Right lobe of liver (tissue), 4 donors: Measurements from ENCODE around the genes SRP68 and PRPSAP1.

DNA sequence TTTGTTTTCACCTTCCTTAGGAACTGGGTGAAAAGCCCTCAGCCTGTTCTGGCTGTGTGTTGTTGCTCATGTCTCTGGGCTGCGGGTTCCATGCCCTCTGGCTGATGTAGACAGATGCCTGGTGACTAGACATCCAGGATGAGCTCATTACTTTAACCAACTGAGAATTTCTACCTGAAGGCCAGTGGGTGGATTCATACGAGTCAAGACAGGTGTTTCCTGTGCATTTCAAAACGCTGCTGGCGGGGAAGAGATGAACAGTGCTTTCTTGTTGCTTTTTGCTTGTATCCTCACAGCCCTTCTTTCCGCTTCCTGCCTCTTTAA lies 22.3 kb downstream of the SAP30BP start:
- PRO-cap, 4 experiments, result no peak in any of the 4 experiments
- RAMPAGE, long total RNA, 2 experiments, result no peak in any of the 2 experiments

- PRO-cap, 4 experiments, result no peak in any of the 4 experiments
- RAMPAGE, long total RNA, 2 experiments, result no peak in any of the 2 experiments
These were observed 24.8 kb downstream of the SAP30BP start for GRCh38 chr17:75691780-75692410.

DNA sequence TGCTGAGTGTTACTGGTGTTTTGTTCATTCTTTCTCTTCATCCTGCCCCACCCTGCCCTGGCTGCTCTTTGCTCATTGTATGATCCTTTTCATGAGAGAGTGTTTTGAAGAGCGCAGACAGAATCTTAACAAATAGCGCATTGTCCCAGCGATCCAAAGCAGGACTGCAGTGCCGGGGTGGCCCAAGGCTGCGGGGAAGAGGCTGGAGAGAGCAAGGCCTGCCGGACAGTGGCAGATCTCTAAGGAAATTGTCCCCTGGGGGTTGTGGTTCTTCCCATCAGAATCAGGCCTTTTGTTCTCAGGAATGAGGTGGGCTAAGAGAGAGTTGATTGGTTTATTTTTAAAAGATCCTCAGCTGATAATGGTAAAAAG lies 23.3 kb upstream of the ITGB4 start:
- PRO-cap, 4 experiments, result no peak in any of the 4 experiments
- RAMPAGE, long total RNA, 2 experiments, result no peak in any of the 2 experiments

- PRO-cap, 4 experiments, result no peak in any of the 4 experiments
- RAMPAGE, long total RNA, 2 experiments, result no peak in any of the 2 experiments
These were observed 871 bp downstream of the ITGB4 start for GRCh38 chr17:75722023-75722636.

DNA sequence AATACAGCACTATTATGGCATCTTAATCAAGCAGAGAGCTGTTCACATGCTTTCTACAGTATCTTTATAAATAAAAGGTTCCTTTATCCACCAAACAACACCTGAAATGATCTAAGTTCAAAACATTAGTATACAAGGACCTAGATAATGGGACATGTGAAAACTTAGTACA lies 2.4 kb downstream of the H3-3B start:
- PRO-cap, 4 experiments, result no peak in any of the 4 experiments
- RAMPAGE, long total RNA, 2 experiments, result no peak in any of the 2 experiments

- PRO-cap, 4 experiments, result no peak in any of the 4 experiments
- RAMPAGE, long total RNA, 2 experiments, result no peak in any of the 2 experiments
These were observed 24.3 kb downstream of the UNK start for GRCh38 chr17:75808713-75809419.

GRCh38 chr17:75820148-75820620 lies 24.0 kb downstream of the UNC13D start:
- PRO-cap, 4 experiments, result no peak in any of the 4 experiments
- RAMPAGE, long total RNA, 2 experiments, result no peak in any of the 2 experiments

GRCh38 chr17:75836546-75836920 lies 7.7 kb downstream of the UNC13D start:
- PRO-cap, 4 experiments, result no peak in any of the 4 experiments
- RAMPAGE, long total RNA, 2 experiments, result no peak in any of the 2 experiments

DNA sequence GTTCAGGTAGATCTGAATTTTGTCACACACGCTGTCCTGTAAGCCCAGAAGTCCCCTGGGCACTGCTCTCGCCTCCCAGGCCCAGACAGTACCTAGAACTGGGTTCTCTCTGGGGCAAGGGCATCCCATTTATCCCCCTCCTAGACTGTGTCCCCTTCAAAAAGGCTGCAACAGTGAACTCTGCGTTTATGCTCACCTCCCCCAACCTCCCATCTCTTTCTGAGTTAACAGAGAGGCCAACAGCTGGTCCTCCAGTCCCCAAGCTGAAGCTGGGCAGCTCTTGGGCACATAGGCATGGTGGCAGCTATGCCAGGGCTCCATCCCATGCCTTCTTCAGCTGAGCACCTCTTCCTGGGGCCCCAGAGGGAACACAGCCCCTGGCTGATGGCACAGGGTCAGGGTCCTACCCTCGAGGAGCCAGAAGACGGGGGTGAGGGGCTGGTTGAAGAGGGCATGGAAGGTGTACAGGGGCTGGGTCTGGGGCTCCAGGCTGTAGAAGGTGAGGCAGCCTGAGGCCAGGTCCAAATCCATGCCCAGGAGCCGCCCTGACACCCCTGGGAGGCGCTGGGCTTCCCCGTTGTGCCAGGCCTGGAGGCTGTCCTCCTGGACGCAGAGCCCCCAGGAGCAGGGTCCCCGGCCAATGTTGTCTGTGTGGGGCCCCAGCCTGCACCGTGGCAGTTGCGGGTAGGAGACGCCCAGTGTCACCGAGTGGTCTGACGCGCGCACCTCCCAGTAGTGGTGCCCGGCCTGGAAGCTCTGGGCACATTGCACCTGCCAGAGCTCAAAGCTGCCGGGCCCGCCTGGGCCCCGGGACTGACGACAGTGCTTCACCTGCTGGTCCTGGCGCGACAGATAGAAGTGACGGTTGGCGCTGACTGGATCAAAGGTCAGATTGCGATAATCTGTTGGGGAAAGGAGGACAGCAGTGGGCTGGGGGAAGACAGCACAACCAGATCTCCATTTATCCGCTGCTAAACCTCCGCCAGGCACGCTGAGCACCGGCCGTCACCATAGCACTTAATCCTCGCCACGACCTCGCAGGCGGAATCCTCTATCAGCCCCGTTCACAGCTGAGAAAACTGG lies 6.0 kb downstream of the TRIM65 start:
- PRO-cap, 4 experiments, result no peak in any of the 4 experiments
- RAMPAGE, long total RNA, 2 experiments, result no peak in any of the 2 experiments

DNA sequence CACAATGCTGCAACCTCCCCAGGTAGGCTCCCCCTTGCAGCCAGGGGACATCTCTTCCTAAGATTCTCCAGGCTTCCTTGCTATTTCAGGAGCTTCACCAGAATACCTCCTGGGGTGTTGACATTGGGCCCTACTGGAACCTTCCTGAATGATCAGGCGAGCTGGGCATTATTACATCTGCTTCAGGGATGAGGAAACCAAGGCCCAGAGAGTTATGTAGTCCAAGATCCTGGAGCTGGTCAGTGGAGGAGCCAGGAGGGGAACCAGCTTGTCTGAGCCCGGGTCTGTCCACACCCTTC lies 9.8 kb downstream of the EVPL start:
- PRO-cap, 4 experiments, result no peak in any of the 4 experiments
- RAMPAGE, long total RNA, 2 experiments, result no peak in any of the 2 experiments

DNA sequence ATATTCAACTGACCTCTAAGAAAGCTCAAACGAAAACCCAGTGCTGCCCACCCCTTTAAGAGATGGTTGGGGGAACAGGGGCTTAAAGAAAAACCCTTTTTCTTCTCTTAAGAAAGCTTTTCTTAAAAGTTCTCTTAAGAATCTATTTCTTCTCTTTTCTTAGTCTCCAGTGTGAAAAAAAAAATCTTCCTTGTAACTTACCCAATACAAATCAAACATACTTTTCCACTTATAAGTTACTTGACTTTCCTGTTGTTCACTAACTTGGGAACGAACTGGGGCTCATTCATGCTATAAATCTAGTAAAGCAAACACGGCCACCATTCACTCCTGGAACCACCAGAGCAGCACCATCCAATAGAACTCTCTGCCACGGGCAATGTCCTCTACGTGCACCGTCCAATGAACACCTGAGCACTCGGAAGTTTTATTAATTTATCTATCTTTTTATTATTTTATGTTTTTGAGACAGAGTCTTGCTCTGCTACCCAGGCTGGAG lies 20.8 kb downstream of the SRP68 start:
- PRO-cap, 4 experiments, result no peak in any of the 4 experiments
- RAMPAGE, long total RNA, 2 experiments, result no peak in any of the 2 experiments

DNA sequence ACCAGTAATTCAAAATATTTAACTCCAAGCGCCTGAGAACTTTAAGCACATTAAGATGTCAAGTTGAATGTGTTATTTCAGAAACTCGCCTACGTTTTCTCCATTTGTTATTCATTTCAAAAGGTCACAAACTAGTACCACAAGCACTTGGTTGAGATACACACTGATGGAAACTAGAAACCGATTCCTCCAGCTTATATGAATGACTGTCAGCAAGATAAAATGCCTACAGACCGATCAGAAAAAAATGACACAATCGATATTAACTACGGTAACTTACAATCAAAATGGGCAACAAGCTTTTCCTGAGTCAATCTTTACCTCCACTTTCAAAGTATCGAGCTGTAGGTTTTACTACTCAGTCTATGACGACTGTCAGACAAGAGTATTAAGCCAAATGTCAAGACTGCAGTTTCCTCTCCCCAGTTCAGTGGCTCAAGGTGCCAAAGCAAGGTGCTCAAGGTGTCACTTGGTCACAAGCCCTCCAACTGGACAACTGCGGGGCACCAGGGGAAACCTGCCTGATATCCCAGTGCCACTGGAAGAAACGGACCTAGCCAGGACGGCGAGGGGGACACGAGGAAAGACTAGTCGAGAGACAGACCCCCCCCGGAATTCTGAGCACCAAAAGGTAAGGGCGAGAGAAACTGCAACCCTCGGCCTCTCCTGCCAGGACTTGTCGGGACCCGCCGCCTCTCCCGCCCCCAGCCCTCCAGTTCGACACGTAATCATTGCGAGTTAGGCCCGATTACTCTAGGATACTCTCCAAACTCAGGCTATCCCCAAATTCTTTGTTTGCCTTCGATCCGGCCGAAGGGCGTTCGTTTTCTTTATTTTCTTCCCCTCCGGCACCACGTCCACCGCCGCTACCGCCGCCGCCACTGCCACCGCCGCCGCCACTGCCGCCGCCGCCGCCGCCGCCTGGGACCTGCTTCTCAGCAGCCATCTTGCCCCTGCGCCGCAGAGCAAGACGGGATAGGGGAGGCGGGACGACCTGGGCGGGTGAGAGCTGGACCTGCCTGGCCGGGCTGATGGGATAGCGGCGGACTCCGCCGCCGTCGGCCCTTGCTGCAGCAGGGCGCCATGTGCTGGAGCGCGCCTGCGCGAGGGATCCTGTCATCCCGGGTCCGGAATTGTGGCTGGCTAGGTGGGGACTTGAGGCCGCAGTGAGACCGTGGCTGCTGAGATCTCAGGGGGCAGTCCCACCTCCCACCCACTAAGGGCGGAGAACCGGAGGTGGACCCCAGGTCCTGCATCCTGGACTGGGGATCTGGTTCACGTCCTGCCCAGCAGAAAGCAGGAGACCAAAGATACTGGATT lies at the start of gene SRP68:
TSS of gene SRP68 (minus strand) at position 972 of the 1,320 bp plus-strand sequence.
- PRO-cap, 4 experiments, result peak in 4 of 4 experiments; most common plus-strand start position 1,119 of the sequence (in 3); most common minus-strand start position 937 of the sequence (in 3)
- RAMPAGE, long total RNA, 2 experiments, result start-site peak on the minus strand in 1 of 2 experiments, centred at positions 824 to 966 of the sequence, 9 to 12 reads per replicate

- PRO-cap, 4 experiments, result no peak in any of the 4 experiments
- RAMPAGE, long total RNA, 2 experiments, result no peak in any of the 2 experiments
These were observed 476 bp downstream of the ZACN start for GRCh38 chr17:76079357-76079959.

DNA sequence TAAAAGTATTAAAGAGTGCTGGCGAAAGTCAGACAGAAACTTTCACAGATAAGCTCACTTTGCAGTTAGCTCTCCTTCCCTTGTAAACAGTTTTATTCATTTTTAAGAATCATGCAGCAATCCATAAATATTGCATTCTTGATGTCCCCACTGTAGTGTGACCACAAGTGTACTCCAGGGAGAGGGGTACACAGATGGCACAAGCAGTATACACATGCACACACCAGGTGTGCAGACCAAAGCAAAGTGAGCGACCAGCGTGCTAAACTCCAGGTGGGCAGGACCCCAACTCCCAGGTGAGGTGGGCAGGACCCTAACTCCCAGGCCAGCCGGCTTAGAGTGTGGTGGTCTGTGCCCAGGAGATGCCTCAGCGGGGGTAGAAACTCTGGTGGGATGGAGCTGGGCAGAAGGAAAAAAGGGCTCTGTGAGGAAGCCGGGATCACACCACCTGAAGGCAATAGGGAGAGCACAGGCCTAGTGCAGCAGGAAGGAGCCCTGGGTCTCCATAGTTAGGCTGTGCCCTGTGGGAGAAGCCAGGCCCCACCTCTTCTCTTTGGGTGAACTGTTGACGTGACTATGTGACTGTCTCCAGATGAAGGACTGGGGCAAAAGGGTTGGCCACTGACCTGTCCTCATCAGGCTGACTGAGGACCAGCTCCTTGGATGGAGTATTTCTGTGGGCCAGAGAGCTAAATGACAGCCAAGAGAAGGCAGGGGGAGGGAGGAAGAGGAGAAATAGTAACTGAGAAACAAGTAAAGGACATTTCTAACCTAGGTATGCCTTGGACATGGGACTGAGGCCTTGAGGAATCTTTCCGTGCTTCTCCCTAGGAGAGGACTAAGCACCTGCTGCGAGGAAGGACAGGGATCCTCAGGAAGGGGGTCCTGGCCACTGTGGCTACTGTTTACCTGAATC lies 1.6 kb upstream of the FOXJ1 start:
- PRO-cap, 4 experiments, result no peak in any of the 4 experiments
- RAMPAGE, long total RNA, 2 experiments, result no peak in any of the 2 experiments

- PRO-cap, 4 experiments, result no peak in any of the 4 experiments
- RAMPAGE, long total RNA, 2 experiments, result no peak in any of the 2 experiments
These were observed 40.9 kb downstream of the RNF157 start for GRCh38 chr17:76199343-76199867.

DNA sequence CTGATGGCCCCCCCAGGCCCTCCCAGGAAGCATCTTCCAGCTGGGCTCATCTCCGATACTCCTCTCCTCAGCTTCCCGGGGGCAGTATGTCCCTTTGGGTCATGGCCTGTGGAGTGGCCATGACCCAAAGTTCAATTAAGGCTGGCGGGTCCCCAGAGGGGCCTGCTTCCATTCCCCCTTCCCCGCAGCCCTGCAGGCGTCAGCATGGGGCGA lies 6.4 kb downstream of the UBALD2 start:
- PRO-cap, 4 experiments, result no peak in any of the 4 experiments
- RAMPAGE, long total RNA, 2 experiments, result no peak in any of the 2 experiments

GRCh38 chr17:76276704-76277380 lies 11.7 kb downstream of the UBALD2 start:
- PRO-cap, 4 experiments, result no peak in any of the 4 experiments
- RAMPAGE, long total RNA, 2 experiments, result no peak in any of the 2 experiments

DNA sequence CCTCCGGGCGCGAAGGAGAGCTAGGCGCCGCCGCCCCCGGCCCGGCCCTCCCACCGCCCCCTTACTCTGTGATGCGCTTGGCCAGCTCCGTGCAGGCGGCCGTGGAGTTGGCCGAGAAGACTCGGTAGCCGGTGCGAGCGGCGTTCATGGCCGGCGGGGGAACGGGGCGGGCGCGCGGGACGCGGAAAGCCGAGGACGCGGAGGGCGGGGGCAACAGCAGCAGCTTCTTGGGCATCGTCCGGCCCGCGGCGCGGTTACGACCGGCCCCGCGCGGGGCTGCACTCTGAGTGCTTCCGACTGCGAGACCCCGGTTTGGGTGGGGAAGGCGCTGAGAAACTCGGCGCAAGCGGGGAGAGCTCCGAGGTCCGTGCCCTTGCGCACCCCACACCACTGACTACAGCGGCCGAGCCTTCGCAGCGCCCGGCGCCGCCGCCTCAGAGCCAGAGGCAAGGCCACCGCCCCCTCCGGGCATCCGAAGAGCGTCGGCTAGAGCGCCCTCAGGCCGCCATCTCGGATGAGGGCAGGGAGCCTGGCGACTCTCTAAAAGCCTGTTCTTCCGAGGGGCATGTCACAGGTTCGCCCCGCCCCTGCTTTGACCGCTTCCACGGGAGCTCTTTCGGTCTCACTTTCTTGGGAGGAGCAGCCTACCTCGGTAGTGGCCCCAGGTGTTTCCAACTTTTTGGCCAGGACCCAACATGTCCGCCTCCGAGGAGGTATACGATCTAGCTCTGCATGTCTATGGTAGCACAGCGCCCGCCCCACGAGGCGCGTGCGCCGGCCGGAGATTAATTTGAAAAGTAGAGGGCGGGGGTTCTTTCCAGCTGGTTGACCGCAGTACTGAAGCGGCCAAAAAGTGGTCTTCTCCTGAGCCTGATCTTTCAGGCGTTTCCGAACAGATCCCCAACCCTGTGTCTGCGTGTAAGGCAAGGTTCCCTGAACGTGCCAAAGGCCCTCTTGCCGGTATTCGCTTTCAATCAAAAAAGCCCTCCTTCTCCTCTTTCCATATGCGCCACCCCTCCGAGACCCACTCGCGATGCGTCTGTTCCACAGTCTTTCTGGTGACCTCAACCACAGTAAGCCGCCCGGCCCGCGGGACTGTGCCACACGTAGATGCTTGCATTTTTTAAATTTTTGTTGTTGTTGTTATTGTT lies at the start of gene PRPSAP1:
TSS of gene PRPSAP1 (minus strand) at position 448 of the 1,151 bp plus-strand sequence.
- PRO-cap, 4 experiments, result peak in 4 of 4 experiments; most common plus-strand start position 800 of the sequence (in 4); most common minus-strand start position 396 of the sequence (in 3)
- RAMPAGE, long total RNA, 2 experiments, result start-site peak on the minus strand in 2 of 2 experiments, centred at positions 169 to 441 of the sequence, 30 to 138 reads per replicate

DNA sequence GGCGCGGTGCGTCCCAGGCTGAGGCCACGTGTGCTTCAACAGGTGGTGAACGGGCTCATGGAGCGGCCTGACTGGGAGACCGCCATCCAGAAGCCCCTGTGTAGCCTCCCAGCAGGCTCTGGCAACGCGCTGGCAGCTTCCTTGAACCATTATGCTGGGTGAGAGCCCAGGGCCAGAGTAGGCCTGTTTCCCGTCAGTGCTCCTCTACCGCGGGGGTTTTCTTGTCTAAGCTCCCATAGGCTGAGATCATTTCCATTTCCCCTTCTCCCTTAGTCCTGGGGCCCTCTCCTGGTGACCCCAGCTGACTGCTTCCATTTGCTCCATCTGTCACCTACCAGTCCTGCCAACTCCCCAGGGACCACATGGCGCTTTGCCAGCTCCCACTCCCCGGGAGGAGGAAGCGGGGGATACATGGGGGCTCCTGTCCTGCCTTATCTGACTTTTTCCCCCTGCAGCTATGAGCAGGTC lies 2.0 kb downstream of the SPHK1 start:
- PRO-cap, 4 experiments, result no peak in any of the 4 experiments
- RAMPAGE, long total RNA, 2 experiments, result no peak in any of the 2 experiments

DNA sequence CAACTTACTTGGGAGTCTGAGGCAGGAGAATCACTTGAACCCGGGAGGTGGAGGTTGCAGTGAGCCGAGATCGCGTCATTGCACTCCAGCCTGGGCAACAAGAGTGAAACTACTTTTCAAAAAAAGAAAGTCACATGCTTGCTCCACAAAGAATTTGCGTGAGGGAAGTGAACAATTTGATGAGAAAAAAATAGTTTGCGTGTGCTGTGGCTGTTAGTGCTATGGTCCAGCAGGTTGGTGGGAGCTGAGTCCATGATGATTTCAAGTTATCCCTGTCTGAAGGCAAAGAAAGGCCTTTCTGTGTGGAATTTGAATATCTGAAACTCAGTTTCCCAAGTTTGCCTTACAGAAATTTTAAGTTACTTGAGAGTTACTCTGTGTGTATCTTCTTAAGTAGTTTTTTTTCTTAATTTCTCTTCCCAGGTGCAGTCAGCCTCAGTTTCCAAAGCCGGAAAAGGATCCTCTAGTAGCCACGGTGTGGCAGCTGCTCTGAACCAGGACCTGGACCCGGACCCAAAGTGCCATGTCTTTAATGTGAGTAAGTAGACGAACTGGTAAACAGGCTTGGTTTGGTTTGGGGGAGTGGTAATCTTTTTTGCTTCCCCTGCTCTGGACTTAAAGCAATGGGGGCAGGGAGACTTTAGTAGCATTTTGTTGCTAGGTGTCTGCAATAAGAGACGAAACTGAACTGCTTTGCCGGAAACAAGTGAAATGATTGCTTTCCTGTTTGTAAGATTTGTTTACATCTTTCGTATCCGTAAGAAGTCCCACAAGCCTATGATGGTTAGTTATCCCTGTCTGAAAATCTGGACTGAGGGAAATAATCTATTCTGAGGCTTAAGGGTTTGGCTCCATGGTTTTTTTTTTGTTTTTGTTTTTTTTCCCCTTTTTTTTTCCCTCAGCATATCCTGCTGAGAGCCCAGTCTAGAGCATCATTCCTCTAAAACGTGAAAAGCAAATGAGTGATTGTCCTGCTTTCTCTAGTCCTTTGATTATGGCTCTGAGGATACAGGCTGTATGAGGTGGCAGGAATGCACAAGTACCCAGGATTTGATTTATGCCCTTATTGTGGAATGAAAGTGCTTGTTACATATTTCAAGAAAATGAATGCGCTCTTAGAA lies 21.4 kb downstream of the PRCD start:
- PRO-cap, 4 experiments, result no peak in any of the 4 experiments
- RAMPAGE, long total RNA, 2 experiments, result no peak in any of the 2 experiments